Caco-2 (cell line): Measurements from ENCODE around the gene CCT5.

GRCh38 chr5:6721233-6722188, 8.3 kb downstream of the TENT4A start:
- PRO-cap = no peak
- RRBS = no CpG with 5 or more reads among the region's 12 CpGs

- PRO-cap = no peak
- RRBS = no CpG with 5 or more reads among the region's 4 CpGs
Measured at GRCh38 chr5:7251121-7251614, 144.8 kb upstream of the ADCY2 start.

- PRO-cap = no peak
- RRBS = no CpG with 5 or more reads among the region's 14 CpGs
Measured at GRCh38 chr5:7393928-7394796, 1.8 kb upstream of the ADCY2 start.

DNA sequence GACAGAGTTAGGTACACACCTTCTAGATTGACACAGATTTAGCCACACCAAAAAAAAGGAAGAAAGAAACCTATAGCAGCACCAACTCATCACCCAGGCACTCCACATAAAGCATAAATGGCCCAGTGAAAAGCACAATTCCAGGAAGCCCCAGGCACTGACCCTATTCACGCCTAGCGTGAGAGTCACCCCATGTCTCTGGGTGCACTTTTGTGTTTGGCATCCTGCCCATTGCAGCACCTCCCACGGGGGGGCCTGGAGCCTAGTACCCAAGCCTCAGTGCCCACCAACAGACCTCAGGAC, 187.8 kb downstream of the CFAP90 start:
- PRO-cap = no peak
- RRBS = no CpG with 5 or more reads among the region's 3 CpGs

DNA sequence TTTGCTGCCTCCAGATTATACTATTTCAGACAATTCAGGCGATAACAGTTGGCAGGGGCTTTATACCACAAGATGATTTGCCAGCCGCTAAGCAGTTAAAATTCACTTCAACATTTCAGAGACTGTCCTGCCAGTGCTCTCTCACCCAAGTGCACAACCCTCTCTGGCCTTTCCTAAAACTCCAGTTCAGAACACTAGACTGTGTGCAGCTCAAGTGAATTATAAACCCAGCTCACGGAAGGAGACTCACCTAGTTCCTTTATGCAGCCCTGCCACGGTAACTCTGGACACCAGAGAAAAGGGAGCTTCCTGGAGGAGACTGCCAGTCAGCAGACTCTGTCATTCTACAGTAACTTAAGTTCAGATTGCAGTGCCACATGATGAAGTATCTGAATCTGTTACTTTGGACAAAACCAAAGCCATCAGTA, 2.6 kb downstream of the MTRR start:
- PRO-cap = no peak
- RRBS = no CpG with 5 or more reads among the region's 4 CpGs

DNA sequence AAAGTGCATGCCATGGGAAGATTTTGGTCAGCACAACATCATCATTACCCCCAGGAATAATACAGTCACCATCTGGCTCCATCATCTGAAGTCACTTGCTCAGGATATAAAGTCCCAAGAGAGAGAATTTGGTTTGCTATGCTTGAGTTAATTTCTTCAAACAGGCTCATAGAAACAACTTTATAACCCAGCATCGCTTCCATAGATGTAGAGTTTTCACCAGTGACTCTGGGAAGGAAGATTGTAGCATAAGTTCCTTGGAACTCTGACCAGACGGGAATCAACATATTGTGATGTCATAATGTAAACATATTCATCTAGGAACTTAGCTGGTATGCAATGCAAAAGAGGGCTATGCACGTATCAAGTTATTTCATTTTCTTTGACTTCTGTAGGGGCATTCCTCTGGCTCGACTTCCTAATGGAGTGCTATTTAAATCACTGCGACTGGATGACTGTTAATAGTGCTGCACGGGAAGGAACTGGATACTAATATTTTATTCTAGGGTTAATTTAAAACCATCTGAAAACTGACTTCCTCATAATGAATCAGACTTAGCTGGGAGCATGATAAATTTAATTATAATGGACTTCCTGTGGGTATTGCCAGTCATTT, 145.2 kb downstream of the MTRR start:
- PRO-cap = no peak
- RRBS = no CpG with 5 or more reads among the region's 6 CpGs

DNA sequence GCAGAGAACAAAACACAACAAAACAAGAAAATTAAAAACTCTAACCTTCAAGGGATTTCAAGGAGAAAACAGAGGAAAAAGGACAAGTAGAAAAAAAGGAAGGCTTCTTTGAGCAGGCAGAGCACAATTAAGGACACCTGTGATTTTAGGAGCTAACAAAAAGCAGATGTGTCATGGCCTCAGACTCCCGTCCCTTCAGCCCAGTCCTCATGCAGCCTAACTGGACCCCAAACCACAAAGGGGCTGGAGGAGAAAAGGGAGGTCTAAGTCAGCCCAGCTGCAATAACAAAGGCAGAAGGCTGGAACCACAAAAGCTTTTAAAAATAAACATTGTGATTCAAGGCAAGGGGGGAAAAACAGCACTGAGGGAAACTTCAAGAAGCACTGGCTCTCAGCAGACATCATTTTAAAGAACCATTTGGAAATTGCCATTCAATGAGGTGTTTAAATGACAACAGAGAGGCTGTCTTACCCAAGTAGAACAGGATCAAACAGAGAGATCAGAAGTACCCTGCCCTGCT, 89.4 kb downstream of the SEMA5A start:
- PRO-cap = no peak
- RRBS = no CpG with 5 or more reads among the region's 1 CpG

GRCh38 chr5:10250072-10250824, at the start of gene CCT5:
Gene CCT5, plus strand, starts transcription at chr5:10250280.
- PRO-cap = bidirectional peak, plus-strand start at chr5:10250282, minus-strand start at chr5:10250185; bidirectional peak, plus-strand start at chr5:10250525, minus-strand start at chr5:10250603; bidirectional peak, plus-strand start at chr5:10250782, minus-strand start at chr5:10250774
- RRBS = 3% methylated on average over 28 of the region's 63 CpGs

DNA sequence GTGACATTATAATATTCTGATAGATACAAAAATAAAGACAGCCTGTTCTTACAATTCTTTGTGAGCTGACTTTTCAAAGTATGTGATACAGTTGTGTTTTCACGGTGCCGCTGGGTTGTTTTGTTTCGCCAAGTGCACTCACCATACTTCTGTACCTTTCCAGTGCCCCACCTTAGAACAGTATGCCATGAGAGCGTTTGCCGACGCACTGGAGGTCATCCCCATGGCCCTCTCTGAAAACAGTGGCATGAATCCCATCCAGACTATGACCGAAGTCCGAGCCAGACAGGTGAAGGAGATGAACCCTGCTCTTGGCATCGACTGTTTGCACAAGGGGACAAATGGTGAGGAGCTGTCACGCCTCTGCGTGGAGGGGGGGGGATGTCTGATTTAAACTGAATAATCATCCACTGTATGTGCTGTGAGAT, 12.9 kb downstream of the CCT5 start:
- PRO-cap = no peak
- RRBS = no CpG with 5 or more reads among the region's 11 CpGs

GRCh38 chr5:10329644-10330566, 22.2 kb upstream of the CMBL start:
- PRO-cap = no peak
- RRBS = no CpG with 5 or more reads among the region's 9 CpGs

GRCh38 chr5:10374363-10374718, 20.8 kb downstream of the MARCHF6 start:
- PRO-cap = no peak
- RRBS = no CpG with 5 or more reads among the region's 4 CpGs

DNA sequence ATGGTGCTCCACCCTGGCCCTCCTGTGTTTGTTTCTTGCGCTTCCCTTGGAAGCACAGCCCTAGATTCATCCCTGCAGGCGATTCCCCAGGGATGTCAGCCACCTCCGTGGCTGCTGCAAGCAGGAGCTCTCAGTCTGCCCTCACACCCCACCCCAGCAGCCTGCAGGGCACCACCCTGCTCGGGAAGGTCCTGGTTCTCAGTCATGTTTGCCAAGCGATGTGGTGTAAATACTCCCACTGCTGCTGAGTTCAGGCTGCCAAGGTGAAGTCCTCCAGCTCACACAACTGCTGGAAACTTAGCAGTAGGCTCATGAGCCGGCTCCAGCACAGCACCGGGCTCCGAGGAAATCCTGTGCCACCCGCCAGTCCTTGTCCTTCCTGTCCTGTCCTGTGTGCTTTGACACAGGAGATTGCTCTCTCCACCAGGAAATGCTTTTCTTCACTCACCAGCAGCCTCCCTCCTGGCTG, 16.2 kb downstream of the ROPN1L start:
- PRO-cap = no peak
- RRBS = no CpG with 5 or more reads among the region's 9 CpGs

DNA sequence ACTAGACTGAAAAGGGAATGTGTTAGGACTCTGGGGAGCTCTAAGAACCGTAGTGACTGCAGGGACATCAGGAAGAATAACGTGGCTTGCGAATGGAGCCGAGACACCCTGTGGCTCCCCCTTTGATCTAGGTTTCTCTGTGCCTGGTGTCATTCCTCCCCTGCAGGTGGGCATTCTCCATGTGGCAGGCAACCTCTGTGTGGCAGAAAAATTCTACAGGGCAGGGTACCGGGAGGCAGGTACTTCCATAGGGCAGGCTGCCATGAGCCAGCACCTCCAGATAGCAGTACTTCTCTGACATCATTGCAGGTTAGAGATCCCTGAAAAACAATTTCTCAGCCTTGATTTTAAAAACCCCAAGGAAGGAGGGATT, 43.1 kb downstream of the ROPN1L start:
- PRO-cap = bidirectional peak, plus-strand start outside the sequence, minus-strand start at position 296 of the sequence
- RRBS = no CpG with 5 or more reads among the region's 5 CpGs

DNA sequence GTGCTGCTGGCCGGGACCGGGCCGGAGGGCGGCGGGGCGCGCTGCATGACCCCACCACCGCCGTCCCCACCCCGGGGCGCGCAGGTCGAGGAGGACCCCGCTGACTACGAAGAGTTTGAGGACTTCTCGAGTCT, 468 bp downstream of the ANKRD33B start:
- PRO-cap = no peak
- RRBS = 3% methylated on average over 8 of the region's 16 CpGs

DNA sequence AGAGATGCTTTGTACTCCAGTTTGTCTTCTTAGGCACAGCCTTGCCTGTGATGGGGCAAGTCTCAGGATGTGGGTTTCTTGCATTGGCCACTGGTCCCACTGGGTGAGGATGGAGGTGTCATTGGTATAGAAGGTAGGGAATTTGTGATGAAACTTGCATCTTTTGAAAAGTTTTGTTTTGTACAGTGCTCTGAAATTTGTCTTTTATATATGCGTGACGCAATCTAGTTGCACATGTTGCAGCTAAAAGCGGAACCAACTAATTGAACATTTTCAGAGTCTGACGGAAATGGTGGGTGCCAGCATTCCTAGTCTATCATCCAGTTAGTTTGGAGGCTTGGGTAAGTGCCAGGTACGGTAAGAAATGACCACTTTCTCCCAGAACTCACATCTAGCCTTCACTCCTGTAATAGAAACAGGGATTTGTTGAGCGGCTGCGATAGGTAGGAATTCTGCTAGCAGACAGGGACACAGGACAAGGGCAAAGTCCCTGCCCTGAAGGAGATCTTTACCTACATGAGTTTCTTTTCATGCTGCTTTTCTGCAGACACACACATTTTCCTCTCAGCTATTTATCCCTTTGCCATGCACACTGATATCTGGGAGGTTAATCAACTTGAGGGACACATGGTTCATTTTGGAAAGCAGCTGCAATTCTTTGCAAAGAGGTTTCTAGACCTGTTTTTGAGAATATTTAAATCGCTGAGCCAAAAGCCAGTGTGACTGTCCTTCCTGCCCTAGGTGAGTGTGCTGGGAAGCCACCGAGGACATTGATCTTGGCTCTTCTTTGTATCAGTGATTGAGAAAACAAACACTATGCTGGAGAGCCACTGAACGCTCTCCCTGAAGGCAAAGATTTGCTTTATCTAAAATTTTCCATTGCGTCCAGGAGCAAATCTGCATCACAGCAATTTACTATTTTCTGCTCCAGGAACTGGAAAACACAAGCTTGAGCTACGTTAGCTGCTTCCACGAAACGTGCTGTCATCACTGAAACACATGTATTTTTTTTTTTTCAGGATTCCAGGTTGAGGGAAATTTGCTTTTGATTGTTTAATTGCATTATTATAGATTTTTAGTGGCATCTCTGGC, 89.7 kb downstream of the DAP start:
- PRO-cap = no peak
- RRBS = no CpG with 5 or more reads among the region's 14 CpGs

GRCh38 chr5:10696797-10697336, 64.2 kb downstream of the DAP start:
- PRO-cap = no peak
- RRBS = no CpG with 5 or more reads among the region's 8 CpGs

GRCh38 chr5:10729533-10730095, 31.4 kb downstream of the DAP start:
- PRO-cap = no peak
- RRBS = no CpG with 5 or more reads among the region's 8 CpGs

DNA sequence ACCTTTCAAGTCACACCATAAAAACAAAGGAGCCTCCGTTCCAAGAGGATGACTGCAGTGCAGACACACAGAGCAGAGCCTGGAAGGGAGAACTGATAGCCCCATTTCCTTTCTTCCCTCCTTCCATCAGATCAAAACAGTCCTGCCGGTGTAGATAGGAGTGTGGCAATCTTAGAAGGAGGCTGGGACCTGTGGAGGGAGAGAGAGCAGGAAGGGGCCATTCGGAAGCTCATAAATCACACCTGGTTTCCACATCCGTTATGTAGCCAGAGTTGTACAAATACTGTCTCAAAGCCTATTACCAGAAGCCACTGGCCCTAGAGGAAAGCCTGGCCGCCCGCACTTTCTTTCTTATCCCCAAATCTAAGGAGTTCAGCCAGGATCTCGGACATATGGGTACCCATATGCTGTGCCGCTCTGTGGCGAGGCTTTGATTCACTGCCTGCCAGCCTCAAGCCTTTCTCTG, 26.9 kb downstream of the DAP start:
- PRO-cap = no peak
- RRBS = no CpG with 5 or more reads among the region's 9 CpGs

GRCh38 chr5:10856818-10857128, 95.7 kb upstream of the DAP start:
- PRO-cap = unidirectional peak, minus-strand start at chr5:10857003
- RRBS = no CpG with 5 or more reads among the region's 5 CpGs

GRCh38 chr5:11346462-11346891, 557.8 kb downstream of the CTNND2 start:
- PRO-cap = no peak
- RRBS = 98% methylated on average over 4 of the region's 14 CpGs